Tibial artery (tissue), 1 donor: ENCODE results near the gene ACOD1.

DNA sequence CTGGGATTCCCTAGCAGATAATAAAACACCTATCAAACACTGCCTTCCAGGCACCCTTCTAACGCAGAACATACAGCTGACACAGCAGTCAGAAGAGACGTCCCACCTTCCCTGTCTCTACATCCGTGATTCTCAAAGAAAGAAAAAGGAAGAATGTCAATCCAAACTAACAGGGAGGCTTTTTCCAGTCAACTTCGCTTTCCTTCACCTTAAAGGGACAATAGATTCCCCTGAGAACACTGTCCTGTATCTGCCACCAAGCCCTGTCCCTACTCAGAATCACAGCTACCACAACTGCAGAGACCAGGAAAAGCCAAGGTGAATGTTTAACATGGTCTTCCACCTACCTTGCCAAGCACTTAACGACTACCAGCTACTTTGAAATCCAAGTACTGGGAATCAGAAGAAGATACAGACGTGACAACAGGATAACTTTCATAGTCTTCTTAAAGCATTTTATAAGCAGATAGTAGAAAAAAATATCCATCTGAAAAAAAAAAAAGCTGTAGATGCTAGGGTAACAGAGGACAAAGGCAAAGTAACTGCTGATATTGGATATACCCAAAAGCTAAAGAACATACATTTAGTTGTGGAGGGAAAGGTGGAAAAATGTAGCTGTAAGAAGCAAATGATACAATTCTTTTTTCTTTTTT is 38.4 kb downstream of the TBC1D4 start:
- PRO-cap = no peak

- PRO-cap = no peak
These were observed 166.1 kb downstream of the LMO7 start for GRCh38 chr13:75802157-75802706.

DNA sequence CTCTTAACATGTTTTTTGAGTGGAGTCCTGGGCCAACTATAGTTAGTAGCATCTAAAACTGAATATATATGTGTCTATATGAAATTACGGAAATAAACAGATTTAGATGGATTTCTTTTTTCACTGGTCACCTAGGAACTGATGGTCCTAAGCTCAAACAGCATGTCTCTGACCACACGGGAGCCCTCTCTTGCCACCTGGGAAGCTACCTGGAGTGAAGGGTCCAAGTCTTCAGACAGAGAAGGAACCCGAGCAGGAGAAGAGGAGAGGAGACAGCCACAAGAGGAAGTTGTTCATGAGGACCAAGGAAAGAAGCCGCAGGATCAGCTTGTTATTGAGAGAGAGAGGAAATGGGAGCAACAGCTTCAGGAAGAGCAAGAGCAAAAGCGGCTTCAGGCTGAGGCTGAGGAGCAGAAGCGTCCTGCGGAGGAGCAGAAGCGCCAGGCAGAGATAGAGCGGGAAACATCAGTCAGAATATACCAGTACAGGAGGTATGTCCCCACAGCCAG is 205.4 kb downstream of the LMO7 start:
- PRO-cap = no peak

DNA sequence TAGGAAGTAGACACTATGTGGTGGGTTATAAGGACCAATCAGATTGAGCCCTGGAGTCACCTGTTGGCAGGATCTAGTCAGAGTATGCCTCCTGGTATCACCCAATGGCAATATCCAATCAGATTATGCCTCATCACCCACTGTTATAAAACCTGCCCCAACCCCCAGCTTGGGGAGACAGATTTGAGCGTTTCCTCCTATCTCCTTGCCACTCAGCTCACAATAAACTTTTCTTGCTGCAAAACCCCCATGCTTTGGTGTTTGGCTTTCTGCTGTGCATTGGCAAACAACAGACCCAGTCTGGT is 564.2 kb downstream of the LMO7 start:
- PRO-cap = no peak

GRCh38 chr13:76865630-76865988 is 20.6 kb downstream of the KCTD12 start:
- PRO-cap = no peak

GRCh38 chr13:76884257-76884610 is 2.0 kb downstream of the KCTD12 start:
- PRO-cap = bidirectional peak, plus-strand start at chr13:76884387, minus-strand start at chr13:76884371

DNA sequence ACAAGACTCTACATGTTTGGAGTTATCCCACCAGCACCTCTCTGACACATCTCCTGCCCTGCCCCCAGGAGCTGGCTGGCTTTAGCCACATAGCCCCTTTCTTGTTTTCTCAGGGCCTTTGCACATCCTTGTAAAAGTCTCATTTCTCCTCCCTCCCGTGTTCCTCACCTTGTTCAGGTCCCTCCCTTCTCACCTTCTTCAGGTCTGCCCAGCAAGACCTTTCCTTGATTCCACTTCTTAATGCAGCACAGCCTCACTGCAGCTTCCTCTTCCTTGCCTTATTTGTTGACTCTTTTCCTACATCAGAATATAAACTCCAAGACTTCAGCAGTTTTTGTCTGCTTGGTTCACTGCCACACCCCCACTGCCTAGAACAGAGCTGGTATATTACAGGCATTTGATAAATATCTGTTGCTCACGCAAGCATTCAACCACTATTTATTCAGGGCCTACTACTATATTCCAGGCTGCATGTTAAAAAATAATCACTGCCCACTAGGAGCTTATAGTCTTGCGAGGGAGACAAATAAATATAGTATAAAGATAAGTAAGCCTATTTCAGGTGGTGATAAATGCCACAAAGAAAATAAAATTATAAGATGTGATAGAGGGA is 2.5 kb upstream of the KCTD12 start:
- PRO-cap = no peak

- PRO-cap = no peak
These were observed at the start of gene ACOD1 for GRCh38 chr13:76948075-76948562. Gene ACOD1, plus strand, starts transcription at chr13:76948511.

- PRO-cap = bidirectional peak, plus-strand start at chr13:76993239, minus-strand start at chr13:76993183
These were observed 1.1 kb downstream of the CLN5 start for GRCh38 chr13:76993038-76993314.

- PRO-cap = no peak
These were observed 14.7 kb downstream of the CLN5 start for GRCh38 chr13:77006551-77006936.

- PRO-cap = unidirectional peak, minus-strand start at chr13:77016605
These were observed 10.4 kb downstream of the FBXL3 start for GRCh38 chr13:77016552-77016915.

DNA sequence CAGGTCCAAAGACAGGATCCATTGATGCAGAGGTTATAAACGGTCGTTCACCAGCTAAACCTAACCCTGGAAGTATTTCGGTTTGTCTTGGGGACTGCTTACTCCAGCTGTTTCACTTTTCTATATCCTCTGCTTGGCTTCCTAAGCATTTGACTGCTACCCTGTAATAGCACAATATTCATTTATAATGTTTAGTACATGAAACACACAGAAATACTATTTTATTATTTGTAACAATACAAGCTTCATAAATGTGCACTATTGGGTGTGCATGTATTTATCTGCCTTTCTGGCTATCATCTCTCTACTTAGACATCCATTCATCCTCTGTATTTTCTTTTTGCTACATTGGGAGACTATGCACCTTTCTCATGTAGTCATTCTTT is 26.5 kb upstream of the FBXL3 start:
- PRO-cap = no peak

DNA sequence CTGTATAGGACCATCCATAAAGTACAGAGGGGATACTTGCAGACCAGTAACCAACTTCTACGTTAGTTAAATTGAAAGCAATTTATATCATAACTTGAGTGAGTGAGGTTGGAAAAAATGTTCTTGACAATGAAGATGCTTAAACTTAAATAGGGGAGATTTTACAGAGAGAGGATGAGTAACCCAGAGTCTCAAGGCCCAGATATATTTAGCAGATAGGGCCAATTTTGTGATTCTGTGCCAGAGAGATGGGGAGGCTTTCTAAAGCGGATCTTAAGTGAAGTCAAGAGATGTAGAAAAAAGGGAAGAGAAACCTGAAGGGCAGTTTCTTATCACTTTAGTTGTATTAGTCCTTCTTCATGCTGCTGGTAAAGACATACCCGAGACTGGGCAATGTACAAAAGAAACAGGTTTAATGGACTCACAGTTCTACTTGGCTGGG is 102.3 kb upstream of the MYCBP2 start:
- PRO-cap = no peak

GRCh38 chr13:77897893-77898761 is 20.5 kb downstream of the EDNRB start:
- PRO-cap = no peak

GRCh38 chr13:78596741-78597376 is 6.5 kb downstream of the POU4F1 start:
- PRO-cap = unidirectional peak, plus-strand start at chr13:78597323

DNA sequence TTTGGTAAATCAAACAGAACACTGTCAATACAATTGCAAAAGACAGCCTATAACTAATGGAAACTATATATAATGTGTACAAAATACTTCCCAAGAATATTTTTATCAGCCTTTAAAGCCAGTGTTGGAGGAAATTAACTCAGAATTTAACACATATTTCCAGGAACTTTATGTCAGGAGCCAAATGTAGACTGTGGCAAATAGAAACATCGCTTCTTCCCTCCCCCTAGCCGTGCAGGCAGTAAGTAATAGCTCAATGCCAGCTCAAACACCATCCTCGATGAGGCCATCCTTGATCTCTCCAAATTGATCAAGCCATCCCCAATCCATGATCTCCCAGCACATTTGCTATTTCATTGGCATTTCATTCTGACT is 1.3 kb downstream of the OBI1 start:
- PRO-cap = no peak

GRCh38 chr13:79319590-79320542 is 86.2 kb downstream of the RBM26 start:
- PRO-cap = no peak

DNA sequence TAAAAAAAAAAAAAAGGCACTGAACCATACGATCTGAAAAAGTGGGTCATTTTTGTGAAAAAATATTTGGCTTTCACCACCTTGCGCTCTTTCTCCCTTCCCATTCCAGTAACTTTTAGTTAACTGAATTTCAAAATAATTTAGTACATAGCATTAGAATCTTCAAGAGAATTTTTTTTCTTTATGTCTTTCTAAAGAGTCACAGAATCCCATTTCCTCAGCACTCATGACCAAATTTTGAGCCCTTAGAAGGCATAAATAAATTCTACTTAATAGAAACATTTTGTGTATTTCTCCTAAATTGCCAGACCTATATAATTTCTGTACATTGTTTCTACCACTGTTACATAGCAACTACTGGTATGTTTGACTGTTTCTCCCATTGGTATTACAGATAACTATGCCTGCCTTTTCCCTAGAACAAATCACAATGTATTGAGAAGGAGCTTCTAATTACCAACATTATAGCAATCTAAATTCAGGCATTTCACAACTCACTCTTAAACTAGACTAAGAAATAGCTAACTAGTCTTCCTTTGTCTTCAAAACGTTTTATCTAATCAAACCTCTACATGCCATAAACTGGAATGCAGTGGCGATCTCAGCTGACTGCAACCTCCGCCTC is 18.4 kb downstream of the RBM26 start:
- PRO-cap = no peak

DNA sequence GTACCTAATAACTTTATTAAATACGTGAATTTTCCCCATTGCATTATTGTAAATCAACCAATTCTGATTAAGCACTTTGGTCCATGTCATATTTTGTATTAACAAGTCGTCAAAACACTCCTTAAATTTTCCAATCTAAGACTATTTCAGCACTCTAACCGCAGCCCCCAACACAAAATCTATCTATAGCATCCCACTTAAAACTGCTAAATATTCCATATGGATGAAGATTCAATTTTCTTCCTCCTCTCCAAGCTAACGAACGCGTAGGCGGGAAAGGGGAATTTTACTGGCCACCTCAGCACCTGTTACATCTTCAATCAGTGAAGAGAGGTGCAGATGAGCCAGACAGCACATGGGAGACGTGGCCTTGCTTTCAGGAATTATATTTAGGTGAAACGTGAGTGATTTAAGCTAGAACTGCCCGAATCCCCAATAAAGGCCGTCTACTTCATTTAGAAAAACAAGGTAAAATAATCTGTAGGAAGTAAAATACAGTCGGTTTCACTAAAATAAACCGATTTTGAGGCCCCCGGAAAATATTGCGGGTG is 1.1 kb downstream of the RBM26 start:
- PRO-cap = no peak

GRCh38 chr13:79637134-79637752 is 156.3 kb downstream of the NDFIP2 start:
- PRO-cap = no peak